Right atrium auricular region (tissue), 2 donors: ENCODE results near the gene SLC45A1.

- PRO-cap: no peak
- RAMPAGE, long total RNA, 2 experiments: no peak in any of the 2 experiments
These were observed 1.8 kb downstream of the ERRFI1 start for GRCh38 chr1:8024326-8024767.

DNA sequence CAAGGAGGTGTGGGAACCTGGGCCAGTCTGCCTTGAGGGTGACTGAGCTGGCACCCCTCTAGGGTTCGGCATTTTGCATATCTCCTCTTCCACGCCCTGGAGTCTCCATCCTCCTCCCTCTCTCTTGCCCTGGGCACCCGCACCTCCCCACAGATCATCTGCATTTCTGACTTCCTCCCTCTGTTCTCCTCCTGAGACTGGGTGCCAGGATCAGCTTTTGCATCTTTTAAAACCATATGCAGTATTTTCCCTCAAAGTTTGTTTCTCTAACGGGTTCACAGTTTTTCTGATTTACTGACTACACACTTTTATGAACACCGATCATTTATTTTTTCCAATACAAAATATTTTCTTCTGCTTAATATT, 107.2 kb upstream of the ERRFI1 start:
- PRO-cap: no peak
- RAMPAGE, long total RNA, 2 experiments: no peak in any of the 2 experiments

- PRO-cap: no peak
- RAMPAGE, long total RNA, 2 experiments: no peak in any of the 2 experiments
These were observed 108.9 kb upstream of the ERRFI1 start for GRCh38 chr1:8134848-8135553.

- PRO-cap: no peak
- RAMPAGE, long total RNA, 2 experiments: no peak in any of the 2 experiments
These were observed 60.3 kb upstream of the SLC45A1 start for GRCh38 chr1:8257619-8258000.

DNA sequence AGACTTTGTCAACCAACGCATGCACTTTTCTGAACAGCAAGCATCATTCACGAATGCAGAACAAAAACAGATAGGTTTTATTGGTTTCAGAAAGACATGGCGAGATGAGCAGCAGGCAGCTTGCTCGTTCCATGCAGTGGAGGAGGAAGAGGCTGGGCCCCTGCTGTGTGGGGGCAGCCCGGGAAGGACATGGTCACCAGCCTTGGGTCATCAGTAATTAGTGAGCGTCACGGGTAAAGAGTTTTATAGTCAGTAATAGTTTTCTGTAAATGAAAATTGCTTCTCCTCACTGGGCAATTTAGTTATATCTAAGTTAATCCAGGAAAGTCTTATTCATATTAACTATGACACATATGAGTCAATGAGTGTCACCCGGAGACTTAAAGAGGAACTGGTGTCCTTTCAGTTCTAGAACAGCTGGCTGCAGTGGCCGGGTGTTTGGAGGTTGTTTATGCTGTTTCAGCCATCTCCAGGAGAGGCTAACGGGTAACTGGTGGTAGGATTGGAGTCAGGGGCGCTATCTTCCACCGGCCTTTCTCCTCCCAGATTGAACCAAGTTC, 34.8 kb upstream of the SLC45A1 start:
- PRO-cap: no peak
- RAMPAGE, long total RNA, 2 experiments: no peak in any of the 2 experiments

DNA sequence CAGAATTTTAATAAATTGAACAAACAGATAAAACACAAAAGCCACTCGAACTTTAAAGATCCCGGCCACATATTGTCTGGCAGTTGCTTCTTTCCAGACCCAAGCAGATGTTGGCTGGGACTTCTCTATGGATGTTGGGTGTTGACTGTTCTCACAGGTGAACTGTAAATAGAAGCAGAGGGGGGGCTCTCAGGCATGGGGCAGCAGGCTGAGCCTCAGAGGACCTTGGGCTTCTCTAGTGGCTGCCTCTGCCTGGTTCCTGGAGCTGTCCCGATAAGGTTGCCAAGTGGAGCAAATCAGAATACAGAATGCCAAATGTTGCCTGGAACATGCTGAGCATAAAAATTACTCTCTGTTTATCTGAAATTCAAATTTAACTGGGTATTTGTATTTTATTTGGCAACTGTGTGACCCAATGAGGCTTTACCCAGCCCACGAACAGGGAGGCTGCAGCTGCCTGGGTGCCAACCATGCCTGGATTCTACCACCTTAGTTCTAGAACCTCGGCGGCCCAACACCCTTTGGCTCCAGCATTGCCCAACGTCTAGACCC, 5.6 kb upstream of the SLC45A1 start:
- PRO-cap: no peak
- RAMPAGE, long total RNA, 2 experiments: no peak in any of the 2 experiments

DNA sequence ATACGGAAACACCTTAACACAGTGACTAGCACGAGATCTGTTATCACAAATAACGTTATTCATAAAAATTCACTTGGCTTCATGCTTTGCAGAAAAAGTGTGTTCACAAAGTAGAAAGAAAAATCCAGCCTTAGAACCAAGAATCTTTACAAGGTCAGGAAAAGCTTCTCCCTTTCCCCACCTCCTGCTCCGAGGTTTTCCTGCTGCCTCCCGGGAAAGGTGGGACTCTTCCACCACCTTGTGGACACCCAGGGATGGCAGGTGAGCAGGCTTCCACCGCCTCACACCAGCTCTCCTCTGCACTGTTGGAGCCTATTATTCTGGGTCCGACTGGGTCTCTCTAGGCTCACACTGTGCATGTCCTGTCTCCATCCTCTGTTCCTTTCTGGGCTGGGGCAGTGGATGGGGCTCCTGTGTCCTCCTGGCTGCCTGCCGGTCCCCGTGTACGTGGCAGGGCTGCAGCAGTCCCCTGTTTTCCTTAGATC, 3.6 kb upstream of the SLC45A1 start:
- PRO-cap: no peak
- RAMPAGE, long total RNA, 2 experiments: no peak in any of the 2 experiments

- PRO-cap: bidirectional peak, plus-strand start at chr1:8318114, minus-strand start at chr1:8318044
- RAMPAGE, long total RNA, 2 experiments: start-site peak on the plus strand in 2 of 2 experiments, at chr1:8318104-8318119 at its widest, 38 to 46 reads per replicate
These were observed at the start of gene SLC45A1 for GRCh38 chr1:8317668-8318234. SLC45A1 (plus strand) TSS chr1:8318114.

GRCh38 chr1:8359775-8360830, 42.2 kb downstream of the SLC45A1 start:
- PRO-cap: no peak
- RAMPAGE, long total RNA, 2 experiments: no peak in any of the 2 experiments

DNA sequence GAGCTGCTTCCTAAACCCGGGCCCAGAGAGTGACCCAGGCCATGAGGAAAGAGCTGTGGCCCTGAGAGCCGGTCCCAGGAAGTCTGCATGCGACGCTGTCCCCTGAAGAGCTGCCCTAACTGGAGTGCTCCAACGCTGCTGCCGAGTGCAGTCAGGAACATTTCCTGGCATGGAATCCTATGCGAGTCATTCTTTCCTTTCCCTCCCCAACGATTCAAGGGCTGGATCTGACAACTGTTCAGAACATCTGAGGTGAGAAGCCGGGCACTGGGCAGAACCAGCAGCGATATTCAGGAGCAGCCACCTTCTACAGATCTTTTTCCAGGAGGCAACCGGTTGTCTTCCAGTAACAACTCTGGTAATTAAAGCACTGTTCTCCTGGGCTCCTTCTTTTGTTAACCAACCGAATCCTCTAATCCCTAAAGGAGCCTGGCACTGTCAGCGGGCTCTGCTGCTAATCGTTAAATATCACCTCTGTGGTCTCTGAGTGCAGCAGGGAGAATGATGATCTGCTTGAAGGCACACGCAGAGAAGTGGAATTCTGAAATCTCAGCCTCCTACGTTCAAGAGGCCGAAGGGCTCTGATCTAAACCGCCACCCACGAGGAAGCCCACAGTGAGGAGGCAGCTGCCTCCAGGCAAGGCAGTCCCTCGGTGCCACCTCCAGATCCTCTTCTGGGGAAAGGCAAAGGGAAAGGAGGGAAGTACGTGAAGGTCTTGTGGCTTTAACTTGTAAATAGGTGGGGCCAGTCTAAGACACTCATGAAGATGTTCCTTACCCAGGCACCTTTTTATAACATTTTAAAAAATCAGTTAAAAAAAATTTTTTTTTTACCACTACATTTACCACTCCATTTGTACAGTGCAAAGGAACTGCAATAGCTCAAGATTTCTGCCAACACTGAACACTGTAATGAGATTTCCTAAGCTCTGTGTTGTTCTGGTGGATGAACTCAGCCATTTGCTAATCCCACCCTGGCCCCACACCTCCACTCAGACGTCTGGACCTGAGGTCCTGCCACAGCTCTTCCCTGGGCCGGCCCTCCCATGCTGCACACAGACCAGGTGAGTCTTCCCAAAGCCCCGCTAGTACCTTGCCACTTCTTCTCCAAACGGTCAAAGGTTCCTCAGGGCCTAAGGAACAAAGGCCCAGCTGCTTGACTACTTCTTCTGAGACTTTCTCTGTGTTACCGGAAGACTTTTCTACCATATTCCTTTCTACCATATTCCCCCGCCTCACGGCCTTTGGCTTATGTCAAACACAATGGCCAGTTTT, 56.1 kb downstream of the SLC45A1 start:
- PRO-cap: bidirectional peak, plus-strand start at position 274 of the sequence, minus-strand start at position 121 of the sequence; bidirectional peak, plus-strand start at position 615 of the sequence, minus-strand start at position 357 of the sequence
- RAMPAGE, long total RNA, 2 experiments: no peak in any of the 2 experiments

DNA sequence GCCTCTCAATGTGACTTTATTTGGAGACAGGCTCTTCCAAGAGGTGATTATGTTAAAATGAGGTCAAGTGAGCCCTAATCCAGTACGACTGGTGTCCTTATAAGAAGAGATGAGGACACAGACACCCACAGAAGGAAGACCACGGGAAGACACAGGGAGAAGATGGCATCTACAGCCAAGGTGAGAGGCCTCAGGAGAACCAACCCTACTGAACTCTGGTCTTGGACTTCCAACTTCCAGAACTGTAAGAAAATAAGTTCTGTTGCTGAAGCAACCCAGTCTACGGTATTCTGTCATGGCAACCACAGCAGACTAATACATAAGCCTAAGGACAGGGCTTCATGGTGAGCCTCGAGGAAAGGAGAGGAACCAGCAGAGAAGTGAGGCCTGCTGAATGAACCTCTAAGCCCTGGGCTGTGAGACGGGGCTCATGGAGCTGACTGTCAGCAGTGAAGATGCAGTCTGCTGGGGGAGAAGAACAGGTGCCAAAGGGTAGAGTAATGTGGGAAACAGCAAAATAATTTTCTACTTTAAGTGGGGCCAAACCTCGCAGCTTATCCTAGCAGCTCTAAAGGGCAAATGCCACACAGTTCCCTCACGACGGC, 60.6 kb downstream of the SLC45A1 start:
- PRO-cap: bidirectional peak, plus-strand start at position 130 of the sequence, minus-strand start outside the sequence
- RAMPAGE, long total RNA, 2 experiments: no peak in any of the 2 experiments

- PRO-cap: no peak
- RAMPAGE, long total RNA, 2 experiments: no peak in any of the 2 experiments
These were observed 64.9 kb downstream of the SLC45A1 start for GRCh38 chr1:8382701-8383403.

DNA sequence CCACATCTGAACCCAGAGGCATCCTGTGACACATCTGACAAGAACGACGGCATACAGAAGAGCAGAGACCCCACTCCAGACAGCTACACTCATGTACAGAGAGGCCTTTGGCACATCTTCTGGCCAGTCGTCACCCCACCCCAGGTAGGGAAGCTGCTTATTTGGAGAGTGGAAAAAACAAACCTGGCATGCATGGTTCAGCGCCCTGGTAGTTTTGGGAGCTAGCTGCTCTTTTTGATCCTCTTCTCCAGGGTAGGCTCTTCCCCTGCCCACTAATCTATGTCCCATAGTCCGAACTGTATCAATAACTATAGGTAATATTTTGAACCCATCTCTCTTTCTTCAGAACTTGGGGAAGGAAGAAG, 72.2 kb downstream of the SLC45A1 start:
- PRO-cap: no peak
- RAMPAGE, long total RNA, 2 experiments: no peak in any of the 2 experiments

DNA sequence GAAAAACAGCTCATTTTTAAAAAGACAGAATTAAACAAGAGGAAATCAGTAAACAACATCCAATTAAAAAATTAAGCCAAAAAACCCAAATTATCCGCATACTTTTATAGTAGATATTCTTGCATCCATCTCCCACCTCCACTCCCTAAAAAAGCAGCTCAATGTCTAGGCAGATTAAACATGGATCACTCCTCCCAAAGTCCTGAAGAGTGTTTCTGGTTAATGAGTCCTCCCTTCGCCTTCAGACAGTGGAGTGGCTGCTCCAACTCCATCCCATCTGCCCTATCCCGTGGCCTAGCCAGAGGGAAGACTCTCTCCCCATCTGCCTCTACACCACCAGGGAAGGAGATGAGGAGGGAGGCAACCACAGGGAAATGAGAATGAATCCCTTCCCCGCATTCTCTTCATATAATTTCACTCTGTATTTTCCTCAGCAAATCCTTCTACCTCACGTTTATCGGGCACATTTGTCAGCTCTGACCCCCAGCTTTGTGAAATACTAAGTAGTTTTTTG, 103.8 kb downstream of the SLC45A1 start:
- PRO-cap: bidirectional peak, plus-strand start at position 333 of the sequence, minus-strand start at position 255 of the sequence
- RAMPAGE, long total RNA, 2 experiments: no peak in any of the 2 experiments

- PRO-cap: no peak
- RAMPAGE, long total RNA, 2 experiments: no peak in any of the 2 experiments
These were observed 112.6 kb downstream of the SLC45A1 start for GRCh38 chr1:8430293-8431080.

GRCh38 chr1:8447056-8447661, 129.2 kb downstream of the SLC45A1 start:
- PRO-cap: no peak
- RAMPAGE, long total RNA, 2 experiments: no peak in any of the 2 experiments

GRCh38 chr1:8517576-8518228, 199.8 kb downstream of the SLC45A1 start:
- PRO-cap: no peak
- RAMPAGE, long total RNA, 2 experiments: no peak in any of the 2 experiments

GRCh38 chr1:8663032-8663799, 154.2 kb downstream of the RERE start:
- PRO-cap: no peak
- RAMPAGE, long total RNA, 2 experiments: no peak in any of the 2 experiments

- PRO-cap: no peak
- RAMPAGE, long total RNA, 2 experiments: no peak in any of the 2 experiments
These were observed 82.5 kb downstream of the RERE start for GRCh38 chr1:8734704-8735538.

DNA sequence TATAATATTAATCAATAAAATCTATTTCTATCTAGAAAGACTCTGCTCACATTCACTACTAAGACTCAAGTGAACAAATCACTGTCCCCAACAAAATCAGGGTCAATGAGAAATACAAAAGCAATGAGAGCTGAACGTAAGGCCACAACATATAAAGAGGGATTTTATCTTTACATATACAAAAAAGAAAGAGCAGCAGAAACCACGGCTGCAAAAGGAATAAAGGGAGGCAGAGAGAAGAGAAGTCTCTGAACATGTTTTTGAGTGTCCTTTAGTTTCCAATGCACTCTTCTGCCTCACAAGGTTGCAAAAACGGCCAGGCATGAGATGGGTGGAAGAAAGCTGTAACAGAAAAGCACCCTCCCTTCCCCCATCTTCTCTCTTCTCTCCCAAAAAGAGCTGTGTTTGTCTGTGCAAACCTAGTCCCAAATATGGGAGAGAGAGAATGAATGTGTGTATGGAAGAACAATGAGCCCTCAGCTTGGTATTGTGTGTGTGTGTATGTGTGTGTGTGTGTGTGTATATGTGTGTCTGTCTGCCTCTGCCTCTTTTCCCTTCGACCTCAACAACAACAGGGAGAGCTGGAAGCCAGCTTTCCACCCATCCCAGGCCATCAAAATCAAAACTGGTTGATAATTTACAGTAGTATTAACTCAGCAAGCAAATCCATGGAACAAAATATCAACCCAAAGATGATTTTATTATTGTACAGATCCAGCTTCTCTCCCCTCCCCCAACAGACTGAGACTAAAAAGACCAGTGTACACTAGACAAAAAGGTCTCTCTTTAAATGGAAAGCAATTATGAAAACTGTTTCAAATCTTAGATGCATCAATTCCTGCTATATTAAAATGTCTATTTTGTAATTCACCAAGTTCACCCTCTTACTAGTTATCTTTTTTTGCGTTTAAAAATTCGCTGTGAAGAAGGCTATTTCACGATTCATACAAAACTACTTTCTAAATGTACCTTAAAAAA, 1.8 kb downstream of the RERE start:
- PRO-cap: no peak
- RAMPAGE, long total RNA, 2 experiments: no peak in any of the 2 experiments